ENCODE measurements around the gene PNPT1.

GRCh38 chr2:54622087-54622697, 101.3 kb upstream of the EML6 start:
- PRO-cap, 2 experiments, result no peak in any of the 2 experiments

DNA sequence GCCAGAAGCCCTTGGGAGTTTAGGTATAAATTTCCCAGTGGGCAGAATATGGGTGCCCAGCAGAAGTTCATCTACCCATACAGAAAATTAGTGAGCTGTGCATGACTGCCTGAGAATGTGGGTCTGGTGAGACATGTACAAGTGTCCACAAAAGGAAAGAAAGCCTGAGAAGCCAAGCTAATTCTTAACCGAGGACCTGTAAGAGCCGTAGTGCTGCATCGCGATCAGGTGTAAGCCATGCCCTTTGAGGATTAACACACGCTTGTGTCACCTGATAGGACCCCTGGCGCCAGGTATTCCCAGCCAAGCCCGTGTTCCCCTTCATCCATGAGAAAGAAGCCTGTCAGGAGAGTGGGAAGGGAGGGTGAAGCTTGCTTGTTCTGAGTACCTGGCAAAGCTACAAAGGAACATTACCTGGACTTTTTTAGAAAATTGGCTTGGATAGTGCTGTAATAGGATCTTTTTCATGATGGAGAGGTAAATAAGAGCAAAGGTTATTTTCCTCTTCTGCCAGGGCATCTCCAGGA, 90.6 kb upstream of the EML6 start:
- PRO-cap, 2 experiments, result no peak in any of the 2 experiments

GRCh38 chr2:54637585-54638026, 85.9 kb upstream of the EML6 start:
- PRO-cap, 2 experiments, result no peak in any of the 2 experiments

DNA sequence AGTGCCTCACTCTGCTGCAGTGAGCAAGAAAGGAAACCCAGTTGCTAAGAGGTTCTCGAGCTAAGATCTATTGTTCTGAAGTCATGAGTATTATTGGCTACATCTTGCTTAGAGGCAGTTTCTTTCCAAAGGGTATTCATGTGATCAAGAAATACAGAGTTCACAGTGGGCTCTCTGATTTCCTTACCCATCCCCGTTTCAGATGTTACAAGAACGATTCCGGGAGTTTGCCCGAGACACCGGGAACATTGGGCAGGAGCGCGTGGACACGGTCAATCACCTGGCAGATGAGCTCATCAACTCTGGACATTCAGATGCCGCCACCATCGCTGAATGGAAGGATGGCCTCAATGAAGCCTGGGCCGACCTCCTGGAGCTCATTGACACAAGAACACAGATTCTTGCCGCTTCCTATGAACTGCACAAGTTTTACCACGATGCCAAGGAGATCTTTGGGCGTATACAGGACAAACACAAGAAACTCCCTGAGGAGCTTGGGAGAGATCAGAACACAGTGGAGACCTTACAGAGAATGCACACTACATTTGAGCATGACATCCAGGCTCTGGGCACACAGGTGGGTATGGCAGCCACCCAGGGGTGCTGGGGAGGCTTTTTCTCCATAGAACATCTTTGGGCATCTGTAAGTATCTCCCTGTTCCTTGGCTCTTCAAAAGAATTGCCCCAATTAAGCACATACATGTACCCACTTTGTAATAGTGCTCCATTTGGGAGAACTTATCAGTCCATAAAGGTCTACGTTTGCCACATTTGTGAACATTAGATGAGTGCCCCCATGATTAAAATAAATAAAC, 73.8 kb upstream of the EML6 start:
- PRO-cap, 2 experiments, result no peak in any of the 2 experiments

- PRO-cap, 2 experiments, result no peak in any of the 2 experiments
Measured at GRCh38 chr2:54904761-54905094, 145.5 kb downstream of the RTN4 start.

DNA sequence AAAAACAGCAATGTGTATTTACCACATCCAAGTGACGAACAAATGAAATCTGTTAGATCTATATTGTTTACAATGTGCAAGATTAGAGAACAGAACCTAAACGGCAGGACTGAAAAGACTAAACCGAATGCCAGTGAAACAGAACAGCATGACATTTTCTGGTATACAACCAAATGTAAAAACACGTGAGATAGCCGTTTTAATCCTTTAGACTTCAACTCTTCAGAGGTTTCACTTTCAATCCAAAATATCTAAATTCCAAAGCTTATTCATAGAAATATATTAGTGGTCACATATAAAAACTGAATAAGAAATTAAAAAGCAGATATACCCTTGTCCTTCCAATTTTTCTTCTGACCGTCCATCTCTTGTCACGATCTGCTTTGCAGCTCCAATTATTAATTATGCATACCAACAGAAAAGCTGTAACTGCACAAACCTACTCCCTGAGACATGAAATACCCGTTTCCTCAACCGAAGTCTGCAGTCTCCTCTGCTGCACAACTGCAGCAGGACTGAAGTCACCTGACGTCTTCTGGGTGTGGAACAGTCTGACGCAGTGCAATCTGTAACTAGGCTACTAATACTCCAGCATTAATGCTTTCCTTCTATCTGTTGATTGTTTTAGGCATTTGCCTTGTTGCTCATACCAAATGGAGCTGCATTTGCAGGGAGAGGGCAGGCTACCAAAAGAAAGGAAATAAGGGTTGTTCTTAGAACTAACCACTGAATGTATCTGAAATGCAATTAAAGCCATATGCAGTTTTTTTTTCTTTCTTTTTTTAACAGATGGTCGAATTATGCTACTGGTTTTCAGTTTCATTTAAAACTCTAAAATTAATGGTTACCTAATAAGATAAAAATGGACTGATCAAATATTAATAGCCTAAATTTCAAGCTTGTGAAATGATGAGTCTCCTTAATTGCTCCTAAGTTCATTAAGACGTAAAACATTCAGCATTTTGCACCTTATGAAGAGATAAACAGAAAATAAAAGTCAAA, 40.2 kb downstream of the RTN4 start:
- PRO-cap, 2 experiments, result peak in 2 of 2 experiments; most common plus-strand start position 631 of the sequence (in 1); most common minus-strand start position 517 of the sequence (in 2)

GRCh38 chr2:55011695-55012346, 38.4 kb downstream of the RTN4 start:
- PRO-cap, 2 experiments, result no peak in any of the 2 experiments

GRCh38 chr2:55108254-55108818, 58.1 kb upstream of the RTN4 start:
- PRO-cap, 2 experiments, result no peak in any of the 2 experiments

DNA sequence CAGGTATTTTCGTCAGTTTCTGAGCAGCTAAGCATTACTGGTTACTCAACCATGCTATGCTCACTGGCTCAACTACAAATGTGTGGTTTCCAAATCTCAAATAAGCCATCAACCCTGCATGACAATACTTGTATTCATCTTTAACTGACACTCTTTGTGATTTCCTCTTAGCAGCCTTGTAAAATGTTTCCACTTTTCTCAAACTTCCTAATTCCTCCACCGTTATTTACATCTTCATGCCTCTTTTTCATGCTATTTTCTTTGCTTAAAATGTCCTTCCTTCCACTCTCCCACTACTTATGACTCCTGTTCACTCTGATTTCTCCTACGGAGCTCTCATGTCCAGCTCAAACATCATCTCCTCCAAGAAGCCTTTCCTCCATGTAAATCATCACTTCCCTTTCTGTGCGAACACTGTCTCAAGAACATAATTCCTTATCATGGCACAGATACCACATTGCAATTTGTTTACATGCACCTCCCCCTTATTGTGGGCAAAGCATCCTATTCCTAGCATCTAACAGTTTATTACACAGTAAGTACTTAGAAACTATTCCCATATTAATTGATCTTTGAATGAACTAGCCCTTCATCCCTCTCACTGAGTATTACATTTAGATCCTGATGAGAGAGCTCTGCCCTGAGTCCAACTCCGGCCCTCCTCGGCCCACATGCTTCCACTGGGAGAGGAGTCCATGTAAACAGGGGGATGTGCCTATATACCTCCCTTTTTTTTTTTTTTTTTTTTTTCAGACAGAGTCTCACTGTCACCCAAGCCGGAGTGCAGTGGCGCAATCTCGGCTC, 10.4 kb downstream of the CCDC88A start:
- PRO-cap, 2 experiments, result no peak in any of the 2 experiments

- PRO-cap, 2 experiments, result peak in 2 of 2 experiments; most common minus-strand start chr2:55693835 (in 2)
Measured at GRCh38 chr2:55693602-55694199, at the start of gene PNPT1. PNPT1 (minus strand) TSS chr2:55693844.

GRCh38 chr2:55809703-55810263, 113.8 kb downstream of the EFEMP1 start:
- PRO-cap, 2 experiments, result no peak in any of the 2 experiments

- PRO-cap, 2 experiments, result no peak in any of the 2 experiments
Measured at GRCh38 chr2:55843023-55843823, 80.4 kb downstream of the EFEMP1 start.

- PRO-cap, 2 experiments, result no peak in any of the 2 experiments
Measured at GRCh38 chr2:55885546-55886059, 38.0 kb downstream of the EFEMP1 start.

- PRO-cap, 2 experiments, result no peak in any of the 2 experiments
Measured at GRCh38 chr2:56118460-56118969, 65.3 kb upstream of the CCDC85A start.

GRCh38 chr2:58115358-58116021, 68.9 kb downstream of the VRK2 start:
- PRO-cap, 2 experiments, result no peak in any of the 2 experiments

DNA sequence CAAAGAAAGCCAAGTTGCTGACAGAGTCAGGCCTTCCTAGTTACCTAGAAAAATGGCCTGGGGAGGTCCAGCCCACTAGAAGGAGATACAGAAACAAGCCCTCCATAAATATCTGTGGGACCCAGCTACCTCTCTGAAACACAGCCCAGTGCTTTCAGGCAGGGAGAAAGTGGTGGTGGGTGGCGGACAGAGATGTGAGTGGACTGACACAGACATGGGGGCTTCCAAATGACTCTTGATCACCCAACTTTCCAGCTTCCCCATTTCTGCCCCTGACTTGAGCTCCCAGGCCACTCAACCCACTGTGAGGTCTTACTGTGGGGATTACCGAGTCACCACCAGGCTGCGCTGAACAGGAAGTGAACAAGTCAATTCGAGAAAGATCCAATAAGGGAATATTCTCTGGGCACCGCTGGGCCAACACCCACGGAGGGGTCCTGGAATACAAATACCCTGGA, 37.9 kb downstream of the BCL11A start:
- PRO-cap, 2 experiments, result no peak in any of the 2 experiments

GRCh38 chr2:60557055-60557577, 3.7 kb upstream of the BCL11A start:
- PRO-cap, 2 experiments, result no peak in any of the 2 experiments

DNA sequence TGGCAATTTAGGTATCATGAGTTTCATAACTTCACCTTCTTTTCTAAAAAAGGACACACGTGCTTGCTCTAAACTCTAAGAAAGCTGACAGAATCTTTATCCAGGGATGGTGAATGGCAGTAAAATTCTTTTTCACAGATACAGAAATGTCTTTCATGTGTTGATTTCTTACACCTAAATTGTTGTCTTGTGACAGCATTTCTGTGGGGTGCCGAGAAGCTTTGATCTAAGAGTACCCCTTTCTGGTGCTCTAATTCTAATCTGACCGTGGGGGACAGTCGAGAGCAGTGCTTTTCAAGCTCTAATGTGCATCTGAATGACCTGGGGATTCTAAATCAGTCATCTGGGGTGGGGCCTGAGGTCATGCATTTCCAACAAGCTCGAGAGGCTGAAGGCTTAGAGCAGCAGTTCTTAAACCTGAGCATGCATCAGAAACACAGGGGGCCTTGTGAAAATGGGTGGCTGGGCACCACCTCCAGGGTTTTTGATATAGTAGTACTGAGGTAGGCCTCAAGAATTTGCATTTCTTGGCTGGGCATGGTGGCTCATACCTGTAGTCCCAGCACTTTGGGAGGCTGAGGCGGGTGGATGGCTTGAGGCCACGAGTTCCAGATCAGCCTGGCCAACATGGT, 42.0 kb upstream of the REL start:
- PRO-cap, 2 experiments, result no peak in any of the 2 experiments

GRCh38 chr2:61115790-61116398, 46.1 kb upstream of the C2orf74 start:
- PRO-cap, 2 experiments, result no peak in any of the 2 experiments

DNA sequence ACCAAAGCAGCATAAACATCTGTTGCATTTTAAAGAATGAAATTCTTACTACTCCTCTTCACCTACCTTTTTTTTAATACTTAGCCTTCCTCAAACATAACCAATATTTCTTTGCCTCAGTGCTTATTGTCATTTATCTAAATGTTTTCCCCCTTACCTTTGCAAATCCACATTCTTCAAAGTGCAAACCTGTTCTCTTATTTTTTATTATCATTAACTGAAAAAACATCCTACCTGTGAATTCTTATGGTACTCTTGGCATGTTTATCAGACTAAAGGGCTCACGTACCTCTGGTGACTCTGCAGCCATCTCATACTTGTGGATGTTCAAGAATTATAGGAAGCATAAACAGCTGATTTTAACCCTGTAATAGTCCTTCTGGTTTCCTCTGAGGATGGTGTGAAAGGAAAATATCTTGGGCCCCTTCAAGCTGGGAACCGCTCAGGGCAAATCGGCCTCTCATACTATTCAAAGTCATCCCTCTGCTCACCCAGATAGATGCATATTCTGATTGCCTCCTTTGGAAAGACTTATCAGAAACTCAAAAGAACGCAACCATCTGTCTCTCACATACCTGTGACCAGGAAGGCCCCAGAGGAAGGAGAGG, 45.8 kb downstream of the C2orf74 start:
- PRO-cap, 2 experiments, result no peak in any of the 2 experiments

Data from psoas muscle (tissue), 2 donors.